ENCODE results near the genes AKIP1 and LYVE1.

- RRBS: no CpG with 5 or more reads among the region's 5 CpGs
Measured at GRCh38 chr11:8805445-8805895, 5.0 kb downstream of the DENND2B start.

DNA sequence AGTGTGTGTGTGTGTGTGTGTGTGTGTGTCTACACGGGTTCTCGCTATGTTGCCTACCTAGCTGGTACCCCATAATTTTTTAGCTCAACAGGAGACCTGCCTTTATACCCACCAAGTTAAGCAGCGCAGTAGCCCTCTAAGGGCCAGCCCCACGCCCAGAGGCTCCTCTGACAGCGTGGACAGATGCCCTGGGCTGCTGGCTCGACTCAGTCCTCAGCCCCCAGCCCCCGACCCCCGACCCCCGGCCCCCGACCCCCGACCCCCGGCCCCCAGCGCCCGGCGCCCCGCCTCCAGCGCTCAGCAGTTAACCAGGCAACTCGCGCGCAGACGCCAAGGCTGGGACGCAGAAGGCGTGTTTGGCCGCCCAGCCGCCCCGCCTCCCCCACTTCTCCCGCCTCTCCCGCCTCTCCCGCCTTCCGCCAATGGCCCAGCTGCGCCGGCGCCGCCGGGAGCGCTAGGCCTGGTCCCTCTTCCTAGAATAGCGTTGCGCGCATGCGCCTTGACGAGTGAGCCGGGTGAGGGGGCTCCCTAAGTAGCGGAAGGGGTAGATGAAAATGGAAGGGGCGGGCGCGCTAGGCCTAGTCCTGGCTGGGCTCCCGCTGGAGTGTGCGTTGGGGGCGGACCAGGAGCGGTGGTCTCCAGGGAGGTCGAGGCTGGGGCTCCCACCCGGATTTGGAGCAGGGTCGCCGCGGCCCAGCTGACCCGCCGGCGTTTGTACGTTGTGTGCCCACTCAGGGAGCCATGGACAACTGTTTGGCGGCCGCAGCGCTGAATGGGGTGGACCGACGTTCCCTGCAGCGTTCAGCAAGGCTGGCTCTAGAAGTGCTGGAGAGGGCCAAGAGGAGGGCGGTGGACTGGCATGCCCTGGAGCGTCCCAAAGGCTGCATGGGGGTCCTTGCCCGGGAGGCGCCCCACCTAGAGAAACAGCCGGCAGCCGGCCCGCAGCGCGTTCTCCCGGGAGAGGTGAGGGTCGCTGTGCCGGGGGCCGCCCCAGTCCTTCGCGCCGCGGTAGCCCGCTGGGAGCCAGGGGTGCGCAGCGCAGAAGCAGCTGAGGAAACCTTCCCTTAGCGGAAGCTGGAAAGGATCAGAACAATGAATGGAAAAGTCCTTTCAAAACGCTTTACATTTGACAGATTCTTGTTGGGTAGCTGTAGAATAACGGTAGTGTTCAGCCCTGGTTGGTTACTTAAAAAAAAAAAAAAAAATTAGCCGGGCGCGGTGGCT, at the start of gene AKIP1:
AKIP1 (plus strand) TSS at position 481 of the 1,224 bp plus-strand sequence.
- RRBS: 1% methylated on average over 14 of the region's 91 CpGs

GRCh38 chr11:9288796-9289898, 24.0 kb upstream of the DENND5A start:
- RRBS: no CpG with 5 or more reads among the region's 11 CpGs

GRCh38 chr11:9568650-9569858, 4.4 kb upstream of the WEE1 start:
- RRBS: no CpG with 5 or more reads among the region's 10 CpGs

GRCh38 chr11:9571017-9571605, 2.4 kb upstream of the WEE1 start:
- RRBS: no CpG with 5 or more reads among the region's 6 CpGs

DNA sequence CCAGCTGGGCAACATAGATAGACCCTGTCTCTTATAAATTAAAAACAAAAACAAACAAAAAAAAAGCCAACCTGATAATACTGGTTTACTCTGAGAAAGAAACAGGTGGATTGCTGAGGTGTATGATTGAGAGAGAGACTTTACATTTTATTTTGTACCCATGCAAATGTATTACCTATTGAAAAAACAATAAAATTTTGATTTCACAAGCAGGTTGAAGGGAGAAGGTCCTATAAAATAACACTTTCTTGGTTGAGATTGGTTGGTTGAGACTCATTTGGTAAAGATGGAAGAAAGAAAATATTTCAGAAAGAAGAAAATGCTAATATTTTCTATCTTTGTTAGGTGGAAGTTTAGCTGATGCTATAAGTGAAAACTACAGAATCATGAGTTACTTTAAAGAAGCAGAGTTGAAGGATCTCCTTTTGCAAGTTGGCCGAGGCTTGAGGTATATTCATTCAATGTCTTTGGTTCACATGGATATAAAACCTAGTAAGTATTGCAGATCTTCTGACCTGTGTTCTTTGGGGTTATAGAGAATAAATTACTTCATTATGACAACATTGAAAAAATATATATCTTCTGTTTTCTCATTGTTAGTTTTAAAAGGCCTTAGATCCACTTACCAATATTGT, 7.8 kb downstream of the WEE1 start:
- RRBS: no CpG with 5 or more reads among the region's 1 CpG

- RRBS: 2% methylated on average over 23 of the region's 54 CpGs
Measured at GRCh38 chr11:9613841-9614701, 40.6 kb downstream of the WEE1 start.

- RRBS: 21% methylated on average over 5 of the region's 11 CpGs
Measured at GRCh38 chr11:9664838-9665206, 945 bp downstream of the SWAP70 start.

DNA sequence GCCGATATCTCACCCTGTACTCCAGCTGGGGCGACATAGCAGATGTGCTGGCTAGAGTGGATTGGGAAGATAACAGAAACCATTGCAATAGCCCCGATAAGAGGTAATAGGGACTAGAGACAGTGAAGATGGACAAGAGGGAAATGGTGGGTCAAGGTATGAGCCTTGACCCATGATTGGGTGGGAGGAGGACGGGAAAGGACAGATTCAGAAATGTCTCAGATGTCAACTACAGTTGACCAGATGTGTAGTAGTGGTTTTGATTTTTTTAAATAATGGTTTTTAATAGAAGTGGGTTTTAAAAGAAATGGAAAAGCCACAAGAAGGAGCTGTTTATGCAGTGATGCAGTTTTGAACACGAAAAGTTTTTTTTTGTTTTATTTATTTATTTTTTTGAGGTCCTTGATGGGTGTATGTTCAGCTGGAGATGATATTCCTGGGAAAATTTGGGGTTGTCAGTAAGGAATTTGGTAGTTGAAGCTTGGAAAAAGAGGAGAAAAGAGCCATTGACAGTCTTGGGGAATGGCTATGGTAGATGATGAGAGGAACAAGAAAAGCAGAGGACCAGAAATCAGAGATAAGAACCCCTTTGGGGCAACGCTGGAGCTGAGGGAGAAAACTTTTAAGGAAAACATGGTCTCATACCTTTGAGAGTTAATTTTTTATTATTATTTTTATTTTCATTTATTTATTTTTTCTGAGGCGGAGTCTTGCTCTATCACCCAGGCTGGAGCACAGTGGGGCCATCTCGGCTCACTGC, 6.4 kb downstream of the SWAP70 start:
- RRBS: no CpG with 5 or more reads among the region's 8 CpGs

DNA sequence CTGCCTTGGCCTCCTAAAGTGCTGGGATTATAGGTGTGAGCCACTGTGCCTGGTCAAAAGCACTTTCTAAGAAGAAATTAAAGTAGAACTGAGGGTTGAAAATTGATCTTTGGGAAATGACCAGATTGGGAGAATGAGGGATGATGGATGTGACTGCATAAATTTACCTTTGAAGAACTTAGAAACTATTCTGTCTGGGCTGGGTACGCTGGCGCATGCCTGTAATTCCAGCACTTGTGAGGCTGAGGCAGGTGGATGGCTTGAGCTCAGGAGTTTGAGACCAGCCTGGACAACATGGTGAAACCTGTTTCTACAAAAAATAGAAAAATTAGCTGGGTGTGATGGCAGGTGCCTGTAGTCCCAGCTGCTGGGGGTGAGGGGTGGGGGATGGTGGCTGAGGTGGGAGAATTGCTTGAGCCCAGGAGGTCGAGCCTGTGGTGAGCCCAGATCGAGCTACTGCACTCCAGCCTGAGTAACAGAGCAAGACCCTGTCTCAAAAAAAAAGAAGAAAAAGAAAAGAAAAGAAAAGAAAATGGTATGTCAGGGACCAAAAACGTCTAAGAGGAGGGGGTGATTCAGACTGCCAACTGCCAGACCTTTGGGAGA, 19.1 kb downstream of the SWAP70 start:
- RRBS: no CpG with 5 or more reads among the region's 5 CpGs

DNA sequence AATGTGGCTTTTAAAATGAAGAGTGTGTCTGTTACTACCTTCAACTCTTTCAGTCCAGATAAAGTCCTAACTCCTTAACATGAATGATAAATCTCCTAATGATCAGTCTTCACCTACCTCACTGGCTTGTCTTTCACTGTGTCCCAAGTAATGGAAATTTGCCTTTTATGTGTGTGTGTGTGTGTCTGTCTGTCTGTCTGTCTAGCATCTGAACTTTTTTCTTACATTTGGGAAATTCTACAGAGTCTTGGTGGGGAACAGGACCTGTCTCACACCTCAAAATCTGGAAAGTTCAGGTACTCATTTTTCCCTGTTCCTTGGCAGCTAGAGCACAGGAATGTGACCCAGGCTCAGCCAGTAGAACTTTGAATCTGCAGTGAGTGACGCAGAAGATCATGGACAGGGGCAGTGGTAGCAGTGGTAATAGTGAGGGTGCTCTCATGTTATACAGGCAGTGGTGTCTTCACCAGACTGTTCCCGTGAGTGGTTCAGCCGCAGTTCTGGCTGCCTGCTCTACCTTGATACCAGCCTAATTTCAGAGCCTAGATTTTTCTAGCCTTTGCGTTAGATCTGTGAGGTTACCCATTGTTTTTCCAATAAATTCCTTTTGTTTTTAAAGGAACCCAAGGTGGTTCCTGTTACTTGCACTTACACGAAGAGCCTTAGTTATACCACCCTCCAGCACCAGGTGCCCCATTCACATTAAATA, 47.5 kb downstream of the SWAP70 start:
- RRBS: no CpG with 5 or more reads among the region's 5 CpGs

DNA sequence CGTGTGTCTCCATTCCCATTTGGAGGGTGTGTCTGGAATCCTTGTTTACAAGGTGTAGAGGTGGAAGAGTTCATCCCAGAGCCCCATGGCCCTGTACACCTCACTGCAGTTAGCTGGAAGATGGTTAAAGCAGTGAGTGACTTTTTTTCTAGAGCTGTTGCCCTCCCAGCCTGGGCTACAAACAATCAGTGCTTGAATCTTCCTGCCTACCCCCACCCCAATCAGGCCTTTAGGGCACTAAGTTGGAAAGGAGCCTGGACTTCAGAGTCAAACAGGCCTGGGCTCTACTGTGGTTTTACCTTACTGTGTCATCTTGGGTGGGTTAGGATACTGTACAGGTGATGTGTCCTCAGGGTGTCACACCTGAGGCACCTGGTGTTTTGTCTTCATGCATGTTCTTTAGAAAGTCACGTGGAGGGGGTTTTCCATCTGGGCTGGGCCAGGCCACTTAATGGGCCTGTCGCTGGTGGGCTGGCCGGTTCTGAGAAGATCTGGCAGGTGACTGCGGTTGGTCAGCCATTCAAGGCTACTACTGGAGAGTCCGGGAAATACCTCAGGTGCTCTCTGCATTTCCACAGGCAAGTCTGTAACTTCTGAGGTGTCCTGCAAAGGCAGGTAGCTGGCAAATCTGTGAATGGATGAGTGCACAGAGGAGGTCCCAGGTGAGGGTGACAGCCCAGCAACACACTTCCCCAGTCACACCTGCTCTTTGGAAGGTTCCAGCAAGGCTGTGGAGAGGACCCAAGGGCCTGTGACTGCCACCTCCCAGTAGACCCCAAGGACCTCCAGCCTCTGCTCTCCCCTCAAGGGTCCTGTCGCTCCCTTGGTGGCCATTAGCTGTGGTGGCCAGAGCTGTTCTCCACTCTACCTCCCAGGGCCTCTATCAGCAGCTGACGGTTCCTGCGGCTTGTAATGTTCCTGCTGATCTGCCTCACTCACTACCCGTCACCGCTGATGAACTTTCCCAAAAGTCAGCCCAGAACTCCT, 92.7 kb downstream of the SWAP70 start:
- RRBS: 96% methylated on average over 3 of the region's 11 CpGs

DNA sequence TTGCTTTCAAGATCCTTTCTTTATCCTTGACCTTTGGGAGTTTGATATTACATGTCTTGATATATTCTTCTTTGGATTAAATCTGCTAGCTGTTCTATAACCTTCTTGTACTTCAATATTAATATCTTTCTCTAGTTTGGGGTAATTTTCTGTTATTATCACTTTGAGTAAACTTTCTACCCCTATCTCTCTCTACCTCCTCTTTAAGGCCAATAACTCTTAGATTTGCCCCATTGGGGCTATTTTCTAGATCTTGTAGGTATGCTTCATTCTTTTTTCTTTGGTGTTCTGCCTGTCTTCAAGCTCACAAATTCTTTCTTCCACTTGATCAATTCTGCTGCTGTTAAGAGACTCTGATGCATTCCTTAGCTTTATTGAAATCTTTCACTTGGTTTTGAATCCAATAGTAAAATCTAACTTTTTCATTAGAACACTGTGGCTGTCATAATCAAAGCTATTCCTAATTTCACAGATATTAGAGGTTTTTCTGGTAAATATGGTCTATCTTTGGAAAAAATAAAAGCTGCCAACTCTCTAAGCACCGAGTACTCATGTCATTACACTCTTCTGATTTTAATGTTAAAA, 113.4 kb downstream of the SBF2 start:
- RRBS: no CpG with 5 or more reads among the region's 1 CpG

DNA sequence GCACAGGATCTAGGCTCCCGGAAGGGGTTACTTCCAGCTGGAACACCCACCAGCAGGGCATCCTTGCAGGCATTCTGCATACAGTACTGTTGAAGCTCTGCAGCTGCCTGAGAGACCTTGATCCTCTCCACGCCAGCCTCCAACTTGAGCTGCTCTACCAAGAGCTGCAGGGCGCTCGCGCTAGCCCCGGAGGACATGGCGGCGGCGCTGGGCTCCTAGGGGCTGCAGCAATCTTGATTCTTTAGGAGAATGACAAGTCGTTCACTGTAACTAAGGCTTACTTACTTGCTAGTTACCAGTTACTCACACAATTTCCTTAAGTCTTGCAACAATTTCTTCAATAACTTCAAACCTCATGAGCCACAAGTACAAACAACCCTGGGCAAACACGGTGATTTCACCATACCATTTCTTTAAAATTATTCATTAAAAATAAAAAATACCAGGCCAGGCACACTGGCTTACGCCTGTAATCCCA, 21.9 kb downstream of the SBF2 start:
- RRBS: no CpG with 5 or more reads among the region's 12 CpGs

DNA sequence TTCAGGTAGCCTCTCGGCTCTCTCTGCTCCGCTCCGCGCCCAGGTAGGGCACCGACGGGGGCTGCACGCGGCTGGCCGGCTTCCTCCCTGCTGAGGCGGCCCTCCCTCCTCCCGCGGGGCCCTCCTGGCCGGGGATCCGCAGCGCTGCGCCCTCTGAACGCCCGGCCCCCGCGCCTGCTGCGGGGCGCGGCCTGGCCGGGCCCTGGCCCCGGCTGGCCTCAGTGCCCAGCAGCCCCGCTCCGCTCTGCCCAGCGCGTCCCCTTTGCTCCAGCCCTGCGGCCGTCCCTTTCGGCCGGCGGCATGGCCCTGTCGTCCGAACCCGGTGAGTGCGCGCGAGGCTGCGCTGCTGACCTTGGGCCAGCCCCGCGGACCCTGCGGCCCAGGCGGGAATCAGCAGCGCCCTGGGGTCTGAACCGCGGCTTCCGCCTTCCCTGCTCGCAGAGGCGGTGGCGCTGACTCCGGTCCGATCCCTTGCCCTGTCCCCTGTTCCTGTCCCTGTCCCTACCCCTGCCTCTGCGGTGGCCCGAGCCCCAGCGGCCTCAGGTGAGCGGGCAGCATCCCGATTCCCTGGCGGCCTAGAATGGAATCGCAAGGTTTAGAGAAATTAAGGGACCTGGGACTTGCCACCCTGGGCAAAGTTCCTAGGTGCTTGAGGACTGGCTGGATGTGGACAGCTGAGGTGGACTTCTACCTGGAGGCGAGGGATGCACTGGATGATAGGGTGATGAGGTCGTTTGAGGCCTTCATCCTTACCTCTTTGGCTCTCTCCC, 4.2 kb upstream of the AMPD3 start:
- RRBS: 2% methylated on average over 17 of the region's 63 CpGs

DNA sequence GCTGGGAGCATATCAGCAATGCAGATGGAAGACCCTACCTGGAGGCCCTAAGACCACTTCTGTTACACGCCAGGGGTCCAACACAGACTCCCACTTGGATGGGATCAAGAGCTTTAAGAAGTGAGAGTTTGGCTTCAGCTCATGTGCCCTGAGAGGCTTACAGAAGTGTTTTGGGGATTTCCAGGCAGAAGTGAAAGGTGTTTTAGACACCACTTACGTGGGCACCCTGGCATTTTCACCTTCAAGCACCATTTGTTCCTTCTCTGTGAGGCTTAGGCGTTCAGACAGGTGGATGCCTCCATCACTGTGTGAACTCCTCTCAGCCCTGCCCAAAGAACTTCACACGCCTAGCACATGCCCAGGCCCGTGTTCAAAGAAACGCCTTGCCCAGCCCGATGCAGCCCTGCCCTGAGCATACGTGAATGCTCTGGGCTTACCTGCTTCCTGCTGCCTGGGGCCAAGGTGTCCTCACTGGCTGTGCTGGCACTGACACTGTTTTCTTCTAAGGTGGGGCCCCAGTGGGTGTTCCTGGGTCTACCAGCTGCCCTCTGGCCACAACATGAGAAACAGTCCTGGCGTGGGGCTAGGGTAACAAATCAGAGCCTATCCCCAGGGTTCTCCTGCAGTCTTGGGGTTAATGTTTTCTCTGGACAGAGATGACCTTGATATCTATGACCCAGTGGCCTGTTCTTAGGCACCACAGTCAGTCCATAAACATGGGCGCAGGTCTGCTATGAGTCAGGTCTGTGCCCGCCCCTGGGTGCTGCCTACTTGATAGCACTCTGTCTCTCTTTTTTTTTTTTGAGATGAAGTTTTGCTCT, 34.0 kb downstream of the AMPD3 start:
- RRBS: no CpG with 5 or more reads among the region's 11 CpGs

DNA sequence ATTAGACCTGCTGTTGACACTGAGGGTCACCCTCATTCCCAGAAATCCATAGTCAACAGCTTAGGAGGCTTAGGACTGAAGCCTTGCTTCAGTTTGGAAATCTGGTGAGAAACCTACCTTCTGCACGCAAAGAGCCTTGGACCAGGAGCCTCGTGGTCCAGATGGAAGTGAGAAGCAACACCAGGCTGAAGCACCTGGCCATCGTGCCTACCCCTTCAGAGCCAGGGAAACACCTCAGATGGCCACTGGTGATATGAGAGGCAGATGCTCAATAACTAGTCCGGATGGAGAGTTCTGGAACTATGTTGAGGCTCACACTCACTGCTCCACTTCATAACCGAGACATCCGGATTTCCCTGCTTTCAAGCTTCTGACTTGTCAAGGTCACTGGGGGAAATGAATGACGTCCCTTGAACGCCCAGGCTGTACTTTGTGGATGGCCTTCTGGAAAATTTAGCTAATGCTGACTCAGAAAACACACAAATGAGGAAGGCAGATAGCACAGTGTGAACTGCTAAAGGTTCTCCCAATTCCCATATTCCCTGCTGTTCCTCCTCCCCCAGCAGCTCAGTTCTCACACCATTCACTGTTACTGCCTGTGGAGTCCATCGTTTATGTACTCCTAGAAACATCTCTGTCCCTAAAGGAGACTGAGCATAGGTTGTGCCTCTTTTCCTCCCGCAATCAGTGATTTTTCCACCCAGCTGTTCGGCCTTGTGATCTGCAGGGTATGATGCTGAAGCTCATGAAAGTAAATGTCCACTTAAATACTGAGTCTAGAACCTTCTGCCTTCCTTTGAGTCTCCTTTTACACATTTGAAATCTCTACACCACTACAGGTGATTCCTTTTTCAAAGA, at the start of gene LYVE1:
LYVE1 (minus strand) TSS at position 335 of the 858 bp plus-strand sequence.
- RRBS: 100% methylated on average over 1 of the region's 11 CpGs

DNA sequence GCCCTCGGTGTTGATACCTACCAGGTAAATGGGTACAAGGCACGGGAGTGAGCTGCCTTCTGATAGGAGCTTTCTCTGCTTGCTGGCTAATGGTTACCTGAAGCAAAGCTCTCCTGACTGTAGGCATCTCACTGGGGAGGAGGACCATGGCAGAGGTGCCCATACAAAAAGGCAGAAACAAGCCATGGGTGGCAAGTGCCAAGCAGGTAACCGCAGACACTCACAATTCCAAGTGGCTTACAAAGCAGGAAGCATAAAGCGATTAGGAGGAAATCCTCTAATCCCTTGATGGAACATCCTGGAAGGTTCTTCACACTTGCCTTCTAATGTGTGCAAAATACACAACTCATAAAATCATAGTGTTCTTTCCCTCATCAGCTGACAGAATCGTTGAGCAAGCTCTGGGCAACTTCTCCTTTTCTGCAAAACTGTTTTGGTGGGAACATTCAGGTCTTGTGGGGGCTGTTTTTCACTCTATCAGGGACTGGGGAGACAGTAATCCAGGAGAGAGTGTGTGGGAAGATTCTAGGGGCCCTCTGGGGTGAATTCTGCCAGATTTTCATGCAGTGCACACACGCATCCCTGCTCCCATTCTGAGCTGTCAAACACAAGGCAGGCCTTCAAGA, 53.4 kb downstream of the IRAG1 start:
- RRBS: no CpG with 5 or more reads among the region's 6 CpGs

DNA sequence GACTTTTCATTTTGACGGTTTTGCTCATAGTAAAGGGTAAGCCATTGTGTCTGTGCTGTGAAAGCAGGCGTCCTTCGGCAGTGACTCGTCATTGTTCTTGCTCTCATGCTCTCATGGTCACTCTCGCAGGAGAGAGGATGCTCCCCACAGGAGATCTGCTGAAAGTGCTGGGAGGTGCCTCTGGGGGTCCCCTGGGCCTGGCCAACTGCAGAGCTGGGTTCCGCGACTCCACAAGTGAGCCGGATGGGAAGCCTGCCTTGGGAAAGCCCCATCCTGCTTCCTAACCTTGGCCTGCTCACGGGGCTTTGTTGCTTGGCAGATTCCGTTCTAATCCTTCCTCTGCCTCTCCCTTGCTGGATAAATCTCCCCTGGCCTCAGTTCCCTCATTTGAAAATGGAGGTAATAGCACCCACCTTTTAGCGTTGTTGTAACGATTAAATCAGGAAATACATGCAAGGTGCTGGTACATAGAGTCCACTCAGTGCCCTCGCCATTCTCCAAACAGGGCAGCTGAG, 35.5 kb downstream of the IRAG1 start:
- RRBS: no CpG with 5 or more reads among the region's 13 CpGs

- RRBS: 2% methylated on average over 2 of the region's 19 CpGs
Measured at GRCh38 chr11:10735436-10736211, 15.4 kb upstream of the CTR9 start.

Measured in AG09319 (cell line).